AG08470 (cell line): ENCODE measurements around the gene HDAC11.

DNA sequence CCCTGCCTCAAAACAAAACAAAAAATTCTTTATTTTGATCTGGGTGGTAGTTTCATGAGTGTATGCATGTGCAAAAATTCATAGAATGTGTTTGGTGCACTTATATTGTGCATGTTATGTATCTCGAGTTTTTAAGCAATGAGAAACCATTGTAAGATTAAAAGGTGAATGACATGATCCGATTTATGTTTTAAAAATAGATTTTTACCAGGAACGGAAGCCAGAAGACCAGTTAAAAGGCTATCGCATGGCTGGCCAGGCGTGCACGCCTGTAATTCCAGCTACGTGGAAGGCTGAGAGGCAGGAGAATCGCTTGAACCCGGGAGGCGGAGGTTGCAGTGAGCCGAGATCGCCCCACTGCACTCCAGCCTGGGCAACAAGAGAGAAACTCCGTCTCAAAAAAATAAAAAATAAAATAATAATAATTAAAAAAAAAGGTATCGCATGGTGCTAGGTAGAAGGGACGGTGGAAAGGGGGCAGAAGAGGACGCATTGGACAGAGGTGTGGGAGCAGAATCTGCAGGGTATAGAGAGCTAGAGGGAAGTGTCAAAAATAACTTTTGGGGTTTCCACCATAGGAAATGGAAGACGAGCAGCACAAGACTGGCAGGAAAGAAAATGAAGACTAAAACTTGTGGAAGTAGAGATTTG is 807 bp upstream of the MKRN2 start:
- RRBS: no CpG with 5 or more reads among the region's 17 CpGs

GRCh38 chr3:12834511-12835318 is 6.7 kb downstream of the RPL32 start:
- RRBS: no CpG with 5 or more reads among the region's 8 CpGs

GRCh38 chr3:12900440-12901528 is 59.4 kb upstream of the RPL32 start:
- RRBS: 94% methylated on average over 3 of the region's 31 CpGs

DNA sequence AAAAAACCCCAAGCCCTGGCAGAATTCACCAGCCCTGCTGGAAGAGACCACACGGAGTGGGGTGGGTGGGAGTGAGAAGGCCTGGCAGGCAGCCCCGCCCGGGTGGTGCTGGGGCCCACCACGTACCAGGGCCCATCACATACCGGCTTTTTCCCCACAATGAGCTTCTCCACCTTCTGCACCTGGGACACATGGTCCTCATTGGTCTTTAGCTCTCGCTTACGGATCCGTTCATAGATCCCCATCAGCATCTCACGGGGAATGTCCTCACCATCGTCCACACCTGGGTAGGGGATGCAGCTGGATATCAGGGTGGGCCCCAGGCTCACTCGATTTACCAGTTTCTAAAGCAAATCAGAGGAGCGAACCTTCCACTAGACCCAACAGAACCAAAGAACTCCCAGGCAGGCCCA is 74.1 kb upstream of the RPL32 start:
- RRBS: 88% methylated on average over 3 of the region's 12 CpGs

DNA sequence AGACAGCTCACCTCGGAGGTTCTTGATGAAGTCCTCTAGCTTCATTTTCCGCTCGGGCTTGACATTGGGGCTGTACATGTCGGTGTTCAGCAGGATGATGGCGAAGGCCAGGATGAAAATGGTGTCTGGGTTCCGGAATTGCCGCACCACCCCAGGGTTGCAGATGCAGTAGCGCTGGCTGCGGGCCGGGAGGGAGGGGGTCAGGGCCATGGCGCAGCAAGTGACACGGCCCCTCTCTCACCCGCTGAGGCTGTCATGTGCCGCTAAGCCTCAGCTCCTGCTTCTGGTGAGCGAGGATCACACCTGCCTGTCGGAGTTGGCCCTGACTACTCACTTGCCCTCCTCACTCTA is 79.0 kb upstream of the RPL32 start:
- RRBS: 91% methylated on average over 5 of the region's 16 CpGs

- RRBS: no CpG with 5 or more reads among the region's 14 CpGs
Observed at GRCh38 chr3:12948110-12948996, 107.0 kb upstream of the RPL32 start.

- RRBS: no CpG with 5 or more reads among the region's 7 CpGs
Observed at GRCh38 chr3:12960315-12961265, 112.6 kb downstream of the IQSEC1 start.

- RRBS: no CpG with 5 or more reads among the region's 9 CpGs
Observed at GRCh38 chr3:12974599-12975184, 98.5 kb downstream of the IQSEC1 start.

DNA sequence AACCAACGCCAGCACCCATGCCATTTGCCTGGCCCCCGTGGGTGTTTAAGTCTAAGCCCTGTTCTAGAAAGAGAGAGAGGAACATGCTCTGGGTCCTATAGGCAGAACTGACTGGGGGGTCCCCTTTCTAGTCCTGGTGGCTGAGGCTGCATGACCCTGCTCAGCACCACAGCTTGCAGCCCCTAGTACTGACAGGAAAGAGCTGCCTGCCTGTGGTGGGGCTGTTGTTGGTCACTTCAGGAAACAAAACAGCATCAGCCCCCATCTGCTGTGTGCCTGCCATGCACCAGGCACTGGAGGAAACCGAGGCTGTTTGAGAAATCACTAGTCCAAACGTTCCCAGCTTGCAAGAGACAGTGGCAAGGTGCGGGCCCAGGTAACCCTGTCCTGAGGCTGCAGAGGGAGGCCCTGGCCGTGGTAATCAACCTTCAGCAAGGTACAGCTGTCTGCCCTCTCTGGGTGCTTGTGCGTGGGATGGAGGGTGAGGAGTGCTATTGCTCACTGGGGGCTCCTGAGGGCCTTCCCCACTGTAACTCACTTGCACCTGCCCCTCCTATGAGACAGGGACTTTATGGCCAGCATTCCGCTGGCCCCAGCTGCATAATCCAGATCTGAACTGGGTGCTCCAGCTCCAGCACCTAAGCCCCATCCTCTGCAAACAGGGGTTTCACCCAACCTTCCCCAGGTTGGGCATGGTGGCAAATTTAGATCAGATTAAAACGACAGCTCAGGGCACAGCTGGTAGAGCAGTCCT is 90.5 kb downstream of the IQSEC1 start:
- RRBS: no CpG with 5 or more reads among the region's 9 CpGs

DNA sequence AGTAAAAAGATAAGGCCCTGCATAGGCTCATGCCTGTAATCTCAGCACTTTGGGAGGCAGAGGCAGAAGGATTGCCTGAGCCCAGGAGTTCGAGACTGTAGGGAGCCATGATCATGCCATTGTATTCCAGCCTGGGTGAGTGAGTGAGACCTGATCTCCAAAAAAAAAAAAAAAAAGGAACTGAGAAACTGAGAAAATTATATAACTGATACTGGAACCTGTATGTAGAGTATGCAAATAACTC is 70.9 kb downstream of the IQSEC1 start:
- RRBS: no CpG with 5 or more reads among the region's 1 CpG

- RRBS: no CpG with 5 or more reads among the region's 7 CpGs
Observed at GRCh38 chr3:13083984-13084435, 10.8 kb upstream of the IQSEC1 start.

DNA sequence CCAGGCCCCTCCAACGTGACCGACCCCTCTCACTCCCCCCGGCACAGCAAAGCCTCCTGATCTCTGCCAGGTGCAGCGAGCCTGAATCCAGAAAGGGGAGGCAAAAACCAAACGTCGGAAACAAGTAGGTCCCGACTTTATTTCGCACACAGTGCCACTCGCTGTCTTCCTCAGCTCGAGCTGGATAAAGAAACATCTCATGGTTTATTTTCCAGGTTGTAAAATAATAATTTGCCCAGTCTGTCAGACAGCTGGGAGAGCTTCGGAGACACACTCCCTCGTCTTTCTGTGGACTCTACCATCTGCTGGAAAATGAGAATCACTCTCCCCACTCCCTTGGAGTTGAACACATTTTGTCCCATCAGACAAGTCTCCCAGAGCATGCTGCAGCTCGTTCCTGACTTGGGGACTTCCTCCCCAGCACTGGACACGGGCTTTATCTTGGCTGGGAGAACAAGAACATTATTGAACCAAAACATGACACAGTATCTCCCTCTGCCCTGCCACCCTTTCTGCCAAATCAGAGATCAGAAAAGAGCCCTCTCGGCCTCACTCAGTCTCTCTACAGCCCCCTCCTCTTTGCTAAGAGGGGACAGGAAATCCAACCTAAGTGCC is 142.8 kb downstream of the NUP210 start:
- RRBS: no CpG with 5 or more reads among the region's 15 CpGs

DNA sequence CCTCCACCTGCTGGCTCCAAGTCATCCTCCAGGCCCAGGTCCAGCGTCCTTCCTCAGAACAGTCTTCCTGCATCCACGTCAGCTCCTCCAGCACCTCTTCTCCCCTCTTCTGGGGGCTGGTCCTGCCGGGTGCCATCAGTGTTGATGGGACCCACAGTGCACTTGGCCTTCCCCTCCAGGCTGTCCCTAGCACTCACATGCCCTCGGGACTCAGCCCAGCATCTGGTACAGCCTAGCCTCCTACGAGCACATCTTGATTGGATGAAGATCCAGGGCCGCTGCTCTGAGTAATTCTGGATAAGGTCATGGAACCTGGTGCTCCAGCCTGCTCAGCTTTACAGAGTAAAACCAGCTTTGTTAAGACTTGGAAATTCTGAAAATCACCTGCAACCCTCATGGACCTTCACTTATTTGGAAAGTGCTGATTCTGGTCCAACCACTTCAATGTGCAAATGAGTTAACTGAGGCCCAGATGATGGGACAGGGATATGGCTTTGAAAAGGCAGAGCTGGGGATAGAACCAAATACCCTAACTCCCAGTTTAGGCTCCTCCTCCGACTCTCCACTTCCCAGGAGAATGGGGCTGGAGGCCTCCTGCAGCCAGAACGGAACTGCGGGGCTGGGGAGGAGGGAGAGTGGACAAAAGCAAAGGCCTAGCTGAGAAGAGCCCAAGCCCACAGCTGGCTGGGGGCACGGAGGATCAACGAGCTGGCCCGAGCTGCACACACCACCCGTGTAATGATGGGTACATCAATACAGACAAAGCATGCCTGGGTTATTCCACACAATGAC is 75.1 kb downstream of the NUP210 start:
- RRBS: no CpG with 5 or more reads among the region's 13 CpGs

DNA sequence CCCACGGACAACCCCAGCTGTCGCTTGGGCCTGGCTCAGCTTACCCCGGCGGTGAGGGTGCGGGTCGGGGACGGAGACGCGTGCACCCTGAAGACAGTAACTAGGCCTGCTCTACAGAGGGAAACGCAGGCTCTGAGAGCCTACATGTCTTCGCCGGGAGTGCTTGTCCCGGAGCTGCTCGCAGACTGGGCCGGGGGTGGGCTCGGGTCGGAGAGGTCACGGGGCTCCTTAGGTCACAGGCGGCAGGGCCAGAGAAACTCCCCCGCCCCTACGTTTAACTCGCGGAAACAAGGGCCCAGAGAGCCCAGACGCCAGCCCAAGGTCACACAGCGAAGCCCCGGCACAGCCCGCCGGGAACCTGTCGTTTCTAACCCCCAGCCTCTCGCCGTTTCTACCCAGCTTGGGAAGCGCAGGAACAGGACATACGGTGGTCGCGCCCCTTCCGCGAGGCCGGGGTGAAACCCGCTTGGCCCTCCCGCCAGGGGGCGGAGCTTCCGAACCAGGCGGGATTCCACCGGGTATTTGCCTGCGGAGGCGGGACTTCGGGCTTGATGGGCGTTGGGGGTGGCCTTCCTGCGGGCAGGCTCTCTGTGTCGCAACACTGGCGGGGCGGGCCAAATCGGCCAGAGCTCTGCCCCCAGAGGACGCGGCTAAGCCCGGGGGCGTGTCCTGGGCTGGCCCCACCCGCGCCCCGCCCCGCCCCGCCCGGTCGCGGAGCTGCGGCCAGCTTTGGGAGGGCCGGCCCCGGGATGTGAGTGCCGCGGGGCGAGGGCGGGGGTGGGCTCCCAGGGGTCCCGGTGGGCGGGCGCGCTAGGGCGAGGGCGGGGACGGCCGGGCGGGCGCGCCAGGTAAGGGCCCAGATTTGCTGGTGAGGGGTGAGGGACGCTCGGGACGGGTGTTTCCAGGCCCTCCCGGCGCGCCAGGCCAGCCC is at the start of gene HDAC11:
HDAC11 (plus strand) TSS at position 708 of the 931 bp plus-strand sequence.
- RRBS: 2% methylated on average over 55 of the region's 89 CpGs

DNA sequence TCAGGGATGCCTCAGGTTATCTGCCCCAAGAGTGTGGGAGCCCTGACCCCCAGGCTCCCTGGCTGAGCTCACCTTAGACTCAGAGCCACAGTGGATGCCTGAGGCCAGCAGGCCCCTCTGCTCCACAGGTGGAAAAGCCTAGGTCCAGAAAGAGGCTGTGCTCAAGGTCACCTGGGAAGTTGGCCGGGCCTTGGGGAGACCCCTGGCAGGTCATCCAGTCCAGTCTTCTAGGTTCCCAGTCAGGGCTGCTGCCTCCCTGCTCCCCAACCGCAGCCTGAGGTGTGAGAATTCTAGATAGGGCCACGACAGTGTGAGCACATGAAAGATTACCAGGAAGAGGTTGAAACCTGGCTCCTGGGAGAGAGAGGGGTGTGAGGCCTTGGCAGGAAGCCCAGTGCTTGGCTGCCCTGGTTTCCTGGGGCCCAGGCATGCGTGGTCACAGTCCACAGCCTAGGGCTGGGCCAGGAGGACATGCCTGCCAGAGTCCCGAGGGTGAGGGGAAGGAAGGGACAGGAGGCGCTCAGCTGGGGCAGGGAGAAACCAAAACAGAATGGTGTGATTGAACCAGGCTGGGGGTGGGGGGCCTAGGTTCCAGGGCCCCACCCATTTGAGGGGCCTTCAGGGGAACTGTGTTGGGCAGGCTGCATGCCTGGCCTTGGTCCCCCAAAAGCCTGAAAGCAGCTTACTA is 5.0 kb downstream of the HDAC11 start:
- RRBS: no CpG with 5 or more reads among the region's 6 CpGs

DNA sequence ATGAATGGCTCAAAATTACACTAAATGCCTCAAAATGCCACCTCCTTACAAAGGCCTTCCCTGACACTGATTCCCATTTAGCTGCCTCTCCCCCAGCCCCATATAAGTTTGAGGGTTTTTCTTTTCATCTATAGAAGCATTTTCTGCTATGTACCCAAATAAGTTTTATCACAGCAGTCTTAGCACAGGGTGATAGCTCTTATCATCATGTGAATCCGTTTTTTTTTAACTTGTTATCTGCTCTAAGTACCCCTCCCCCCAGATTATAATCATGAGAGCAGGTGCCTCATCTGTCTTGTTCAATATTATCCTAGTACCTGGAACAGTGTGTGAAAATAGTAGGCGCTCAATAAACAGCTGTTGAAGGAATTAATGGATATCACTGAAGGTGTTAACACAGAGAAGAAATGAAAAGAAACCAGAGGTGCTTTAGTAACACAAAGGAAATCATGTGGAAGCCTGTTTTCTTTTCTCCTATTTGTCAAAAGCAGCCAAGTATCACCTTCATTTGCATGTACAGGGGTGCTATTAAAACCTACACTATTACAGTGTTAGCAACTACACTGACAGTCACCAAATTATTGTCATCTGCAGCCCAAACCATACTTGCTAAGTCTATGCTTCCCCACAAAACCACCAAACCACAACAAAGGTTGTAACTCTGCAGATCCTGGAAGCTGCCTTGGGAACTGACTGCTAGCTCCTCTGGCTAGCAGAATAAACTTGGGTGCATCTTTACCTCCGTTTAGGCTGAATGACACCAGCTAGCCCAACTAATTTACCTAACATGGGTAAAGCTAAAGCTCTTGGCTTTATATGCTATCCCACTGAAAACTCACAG is 3.0 kb downstream of the XPC start:
- RRBS: no CpG with 5 or more reads among the region's 3 CpGs

DNA sequence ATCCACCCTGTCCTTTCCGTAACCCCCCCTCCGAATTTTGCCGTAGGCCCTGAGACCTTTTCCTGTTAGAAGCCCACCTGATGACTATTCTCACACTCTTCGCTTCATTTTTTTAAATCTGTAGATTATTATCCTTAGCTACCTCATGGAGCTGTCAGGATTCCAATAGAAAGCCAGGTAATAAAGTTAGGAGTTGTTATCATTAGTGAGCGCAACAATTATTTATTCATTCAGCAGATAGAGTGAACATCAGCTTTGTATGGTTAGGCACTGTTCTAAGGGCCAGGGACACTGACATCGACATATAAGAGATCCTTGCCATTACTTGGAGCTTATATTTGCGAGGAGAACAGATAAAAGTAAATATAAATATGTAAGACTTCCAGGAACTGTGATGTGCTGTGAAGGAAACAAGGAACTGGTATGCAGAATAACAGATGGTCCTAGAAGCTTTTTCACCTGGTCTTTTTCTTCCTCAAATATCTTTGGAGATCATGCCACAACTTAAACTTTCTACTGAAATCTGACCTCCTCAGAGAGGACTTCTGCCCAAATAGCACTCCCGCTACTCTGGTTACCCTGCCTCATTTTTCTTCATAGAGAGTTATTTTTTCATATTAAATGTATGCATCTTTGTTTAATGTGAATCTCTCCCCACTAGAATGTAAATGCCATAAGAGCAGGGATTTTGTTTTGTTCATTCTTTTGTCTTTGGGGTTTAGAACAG is 540 bp downstream of the LSM3 start:
- RRBS: no CpG with 5 or more reads among the region's 8 CpGs

GRCh38 chr3:14252683-14253342 is 74.2 kb downstream of the LSM3 start:
- RRBS: no CpG with 5 or more reads among the region's 10 CpGs

DNA sequence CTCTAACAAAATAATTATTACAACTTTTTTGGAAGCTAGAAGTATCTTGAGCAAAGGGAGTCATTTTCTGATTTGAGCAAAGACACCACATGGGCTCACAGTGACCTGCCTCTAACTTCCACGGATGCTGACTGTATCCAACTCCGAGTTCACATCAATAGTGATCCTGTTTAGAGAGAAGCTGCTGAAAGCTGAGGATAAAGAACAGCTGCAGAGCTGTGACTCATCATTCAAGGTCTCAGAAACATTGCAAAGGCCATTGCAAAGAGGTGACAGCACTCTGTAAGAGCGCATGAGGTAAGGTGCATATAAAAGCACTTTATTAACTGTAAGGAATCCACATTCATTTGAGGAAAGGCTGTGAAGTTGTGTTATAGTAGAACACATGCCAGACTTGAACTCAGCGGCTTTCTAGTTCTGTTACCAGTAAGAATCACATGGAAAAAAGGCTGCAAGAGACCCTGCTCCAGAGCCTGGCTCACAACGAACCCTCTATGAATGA is 111.0 kb downstream of the LSM3 start:
- RRBS: no CpG with 5 or more reads among the region's 5 CpGs